HTR-8/SVneo (cell line): Measurements from ENCODE around the genes CTNNA3 and DNAJC12.

GRCh38 chr10:62037080-62037658 is 135.7 kb downstream of the ARID5B start:
- RRBS, result no CpG with 5 or more reads among the region's 9 CpGs

DNA sequence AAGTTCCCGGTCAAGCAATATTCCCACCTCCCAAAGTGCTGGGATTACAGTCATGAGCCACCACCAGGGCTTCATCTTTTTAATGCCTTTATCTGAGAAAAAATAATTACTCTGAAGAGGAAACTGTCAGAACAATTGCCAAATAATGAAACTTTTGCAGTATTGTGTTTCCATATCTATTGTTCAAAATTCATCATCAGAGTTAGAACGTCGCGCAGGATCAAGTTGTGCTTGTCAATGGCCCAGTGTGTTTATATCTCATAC is 143.0 kb downstream of the ARID5B start:
- RRBS, result no CpG with 5 or more reads among the region's 4 CpGs

DNA sequence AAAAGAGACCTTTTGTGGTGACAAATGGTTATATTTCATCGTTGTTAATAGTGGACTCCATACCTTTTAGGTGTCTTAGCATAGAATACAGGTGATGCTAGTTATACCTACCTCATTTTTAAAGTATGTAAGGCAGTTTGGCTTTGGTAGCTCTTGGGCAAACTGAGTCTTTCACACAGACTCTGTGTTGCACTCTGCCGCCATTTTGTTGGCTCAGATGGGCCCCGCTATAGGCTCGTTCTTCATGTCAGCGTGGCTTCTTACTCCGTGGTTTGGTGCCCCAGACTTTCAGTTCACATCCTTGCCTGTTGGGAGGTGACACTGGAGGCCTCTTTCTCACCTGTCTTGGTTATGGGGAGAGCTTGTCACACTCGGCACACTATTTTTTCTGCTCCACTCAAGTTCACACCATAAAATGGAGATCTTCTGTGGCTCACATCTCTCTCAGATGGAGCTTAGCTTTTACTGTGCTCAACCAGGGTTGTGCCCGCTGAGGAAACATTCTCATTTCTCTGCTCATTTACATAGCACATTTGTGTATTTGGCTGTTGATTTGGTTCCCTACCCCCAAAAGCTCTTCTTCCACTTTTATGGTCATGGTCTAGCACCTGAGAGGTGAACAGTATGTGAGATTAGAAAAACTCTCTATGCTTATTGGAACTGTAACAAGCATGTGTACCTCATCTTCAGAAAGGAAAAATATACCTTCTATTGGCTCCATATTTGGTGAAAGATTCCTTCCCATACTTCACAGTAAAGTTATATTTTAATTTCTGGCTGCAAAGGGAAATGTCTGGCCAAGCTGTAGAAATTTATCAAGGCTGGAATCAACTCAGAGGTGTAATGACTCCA is 178.6 kb downstream of the ARID5B start:
- RRBS, result no CpG with 5 or more reads among the region's 8 CpGs

DNA sequence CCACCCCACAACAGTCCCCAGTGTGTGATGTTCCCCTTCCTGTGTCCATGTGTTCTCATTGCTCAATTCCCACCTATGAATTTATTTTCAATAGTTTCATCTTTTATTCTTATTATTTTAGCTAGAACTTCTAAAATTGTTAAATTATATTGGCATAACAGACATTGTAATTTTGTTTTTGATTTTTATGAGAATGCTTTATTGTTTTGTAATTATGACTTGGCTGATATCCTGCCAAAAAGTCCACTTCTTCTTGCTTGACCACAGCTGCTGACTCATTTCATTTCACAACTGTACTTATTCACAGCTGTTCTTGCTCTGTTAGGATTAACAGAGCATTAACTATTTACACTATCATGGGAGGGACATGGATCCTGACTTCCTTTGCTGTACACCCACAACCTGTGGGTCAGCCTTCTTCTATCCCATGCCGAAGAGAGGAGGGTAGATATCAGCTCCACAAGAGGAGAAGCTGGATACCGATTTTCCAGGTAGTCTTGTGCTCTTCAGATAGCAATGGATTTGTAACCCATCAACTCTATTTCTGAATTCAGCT is 25.4 kb downstream of the RTKN2 start:
- RRBS, result no CpG with 5 or more reads among the region's 2 CpGs

DNA sequence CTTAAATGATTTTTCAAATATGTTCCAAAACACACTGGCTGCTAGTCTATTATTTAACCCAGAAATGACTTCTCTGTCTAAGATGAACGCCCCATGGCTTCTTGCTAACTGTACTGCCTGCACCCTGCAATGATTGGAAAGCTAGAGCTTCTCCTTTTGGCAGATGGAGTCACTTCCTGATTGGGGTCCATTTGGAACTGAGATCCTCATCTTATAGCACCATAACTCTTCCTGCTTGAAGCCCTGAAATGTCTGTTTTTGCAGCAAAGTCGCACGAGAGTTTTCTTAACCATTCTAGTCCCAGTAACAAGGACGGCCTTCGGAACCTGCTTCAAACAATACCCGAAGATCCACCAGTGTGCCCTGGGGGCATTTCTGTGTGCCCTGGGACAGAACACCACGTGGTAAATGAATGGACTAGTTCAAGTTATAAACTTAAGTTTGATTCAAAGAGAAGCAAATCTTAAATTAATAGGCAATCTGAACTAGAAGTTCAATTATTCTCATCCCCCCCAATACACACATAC is 186.3 kb upstream of the ADO start:
- RRBS, result no CpG with 5 or more reads among the region's 7 CpGs

GRCh38 chr10:62681440-62681748 is 123.1 kb upstream of the ADO start:
- RRBS, result no CpG with 5 or more reads among the region's 5 CpGs

GRCh38 chr10:62803795-62804567 is 539 bp upstream of the ADO start:
- RRBS, result 2% methylated on average over 5 of the region's 22 CpGs

DNA sequence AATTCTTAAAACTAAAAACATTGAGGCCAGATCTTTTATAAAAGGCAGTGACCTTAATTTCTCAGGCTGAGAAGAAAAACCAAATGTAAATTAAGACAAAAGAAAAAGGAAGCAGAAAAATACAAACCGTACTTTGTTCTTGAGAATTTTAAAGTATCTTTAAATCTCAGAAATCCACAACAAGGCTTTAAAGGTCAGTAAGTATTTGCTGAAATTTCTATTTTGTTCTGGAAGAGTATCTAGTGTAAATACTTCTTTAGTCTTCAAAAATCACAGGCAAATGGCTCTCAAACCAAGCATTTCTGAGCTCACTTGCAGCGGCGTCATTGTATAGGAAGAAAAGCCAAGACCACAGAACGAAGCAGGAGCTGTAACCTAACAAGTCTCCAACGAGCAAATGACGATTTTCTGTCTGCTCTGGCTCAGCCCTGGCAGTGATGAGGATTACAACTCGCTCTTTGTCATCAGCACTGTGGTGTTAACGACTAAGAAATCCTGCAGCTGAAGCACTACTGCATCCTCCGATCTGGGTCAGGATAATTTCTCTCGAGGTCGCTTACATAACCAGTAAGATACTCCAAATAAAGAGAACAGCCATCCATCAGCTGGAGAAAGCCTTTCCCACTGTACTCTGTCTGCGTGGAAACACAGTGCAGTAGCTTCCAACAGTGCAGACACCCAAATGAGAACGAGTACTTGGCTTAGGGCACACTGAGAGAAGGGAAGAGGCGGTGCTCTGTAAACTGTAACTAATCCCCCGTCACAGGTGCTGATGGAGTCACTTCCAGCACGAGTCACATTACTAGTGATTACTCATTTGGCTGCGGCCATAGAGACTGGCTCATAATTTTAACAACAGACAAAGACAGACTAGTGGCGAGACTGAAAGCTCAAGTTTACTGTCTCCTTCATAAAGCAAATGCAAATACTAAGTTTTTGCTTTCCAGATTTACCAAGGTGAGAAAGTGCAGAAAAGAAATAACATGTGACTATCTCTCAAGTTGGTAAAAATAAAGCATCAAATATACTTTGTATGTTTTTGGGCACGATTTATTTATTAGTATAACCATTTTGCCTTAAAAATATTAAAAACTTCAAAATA is 135.8 kb downstream of the NRBF2 start:
- RRBS, result no CpG with 5 or more reads among the region's 19 CpGs

DNA sequence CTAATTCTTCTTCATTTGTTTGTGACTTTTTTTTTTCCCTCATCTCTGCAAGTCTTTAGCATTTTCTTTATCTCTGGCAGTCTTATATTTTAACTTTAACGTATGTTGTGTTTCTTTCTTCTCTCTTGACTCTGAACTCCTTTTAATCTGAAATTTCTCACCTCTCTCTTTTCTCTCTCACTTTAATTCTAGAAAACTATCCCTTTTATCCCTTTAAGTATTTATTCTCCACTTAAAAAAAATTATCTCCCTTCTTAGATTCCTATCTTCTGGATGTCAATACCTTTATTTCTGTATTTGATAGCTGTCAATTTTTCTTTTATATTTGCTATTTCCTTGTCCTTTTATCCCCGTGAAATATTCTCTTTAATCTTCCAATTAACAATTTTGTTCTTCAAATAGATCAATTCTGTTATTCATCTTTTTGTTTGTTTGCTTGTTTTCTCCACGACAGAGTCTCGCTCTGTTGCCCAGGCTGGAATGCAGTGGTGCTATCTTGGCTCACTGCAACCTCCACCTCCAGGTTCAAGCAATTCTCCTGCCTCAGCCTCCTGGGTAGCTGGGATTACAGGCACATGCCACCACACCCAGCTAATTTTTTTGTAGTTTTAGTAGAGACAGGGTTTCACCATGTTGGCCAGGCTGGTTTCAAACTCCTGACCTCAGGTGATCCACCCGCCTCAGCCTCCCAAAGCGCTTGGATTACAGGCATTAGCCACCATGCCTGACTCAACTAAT is 146.3 kb downstream of the JMJD1C start:
- RRBS, result no CpG with 5 or more reads among the region's 6 CpGs

DNA sequence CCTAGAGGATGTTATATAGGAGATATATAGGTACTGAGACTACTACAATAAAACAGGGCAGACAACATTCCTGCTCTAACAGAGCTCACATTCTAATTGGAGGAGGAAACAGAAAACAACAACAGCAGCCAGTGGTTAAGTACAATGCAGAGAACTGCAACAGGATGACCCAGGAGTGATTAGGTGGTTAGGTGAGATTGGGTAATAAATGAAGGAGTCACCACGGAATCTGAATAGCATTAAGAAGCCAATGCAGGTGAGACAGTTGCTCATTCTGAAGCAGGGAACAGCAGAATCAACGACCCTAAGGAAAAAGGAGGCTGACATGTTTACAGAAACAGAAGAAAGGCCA is 17.0 kb upstream of the REEP3 start:
- RRBS, result no CpG with 5 or more reads among the region's 2 CpGs

- RRBS, result no CpG with 5 or more reads among the region's 10 CpGs
Observed at GRCh38 chr10:63628502-63629078, 107.4 kb downstream of the REEP3 start.

DNA sequence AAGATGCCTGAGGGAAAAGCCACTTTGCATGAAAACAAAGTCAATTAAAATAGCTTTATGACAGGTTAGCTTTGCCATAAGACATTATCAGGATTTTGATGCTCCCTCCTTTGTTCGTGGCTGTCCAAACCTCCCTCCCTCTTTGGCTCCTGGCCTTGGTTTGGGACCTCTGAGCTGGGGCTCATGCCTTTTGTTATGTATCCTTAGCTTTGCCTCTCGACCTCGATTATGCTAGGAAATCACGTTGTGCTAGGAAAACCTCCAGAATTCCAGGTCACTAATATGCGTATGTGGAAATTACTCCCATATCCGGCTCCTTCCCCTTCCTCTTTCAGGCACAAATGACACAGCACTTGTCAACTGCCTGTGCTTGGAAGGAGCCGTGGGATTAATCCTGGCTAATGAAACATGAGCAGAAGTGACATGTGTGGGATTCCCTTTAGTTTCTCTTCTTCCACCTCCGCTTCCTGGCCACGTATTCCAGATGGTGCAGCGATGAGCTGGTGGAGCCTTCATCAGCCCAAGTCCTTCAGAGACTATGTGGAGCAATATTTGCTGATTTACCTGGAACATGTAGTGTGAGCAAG is 149.1 kb downstream of the REEP3 start:
- RRBS, result no CpG with 5 or more reads among the region's 10 CpGs

DNA sequence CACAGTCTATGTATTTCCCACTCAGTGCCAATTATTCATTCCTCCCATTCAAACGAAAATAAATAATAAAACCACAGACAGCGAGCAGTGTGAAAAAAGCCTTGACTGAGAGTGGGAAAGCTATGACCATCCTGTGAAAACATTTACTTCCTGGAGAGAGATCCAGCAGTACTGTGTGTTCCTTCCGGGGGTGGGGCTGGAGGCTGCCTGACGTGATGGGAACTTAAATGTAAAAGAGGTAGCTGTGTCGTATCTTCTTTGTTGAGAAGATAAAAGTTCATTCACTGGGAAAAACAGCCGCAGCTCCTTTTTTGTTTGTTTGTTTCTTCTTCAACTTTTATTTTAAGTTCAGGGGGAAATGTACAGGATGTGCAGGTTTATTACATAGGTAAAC is 278.0 kb downstream of the REEP3 start:
- RRBS, result no CpG with 5 or more reads among the region's 6 CpGs

DNA sequence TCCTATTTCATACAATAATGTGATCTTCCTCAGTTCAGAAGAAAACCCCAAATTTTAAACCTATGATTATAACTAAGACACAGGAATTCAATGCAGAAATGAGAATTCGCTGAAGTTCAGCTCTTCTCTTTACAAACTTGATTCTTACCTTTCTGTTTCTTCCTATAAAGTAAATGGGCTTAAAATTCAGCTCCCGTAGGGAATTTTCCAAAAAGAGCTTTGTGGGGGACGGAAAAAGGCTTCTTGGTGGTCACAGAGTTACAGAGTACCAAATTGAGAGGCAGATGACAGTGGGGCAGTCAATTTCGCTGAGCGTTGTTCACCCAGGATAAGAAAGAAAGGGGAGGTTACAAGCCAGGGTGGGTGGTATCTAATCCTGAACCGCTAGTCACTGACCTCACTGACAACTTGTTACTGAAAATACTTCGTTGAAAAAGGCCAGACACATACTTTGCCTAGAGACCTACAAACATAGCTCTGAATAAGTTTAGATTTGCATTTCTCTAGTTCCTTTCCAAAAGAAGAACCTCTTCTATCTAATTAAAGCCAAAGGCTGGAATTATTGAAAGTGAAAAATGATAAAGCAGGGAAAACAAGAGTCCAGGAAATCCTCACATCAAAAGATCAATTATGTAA is at the start of gene CTNNA3:
Gene CTNNA3 (minus strand): TSS at position 344 of the 636 bp plus-strand sequence.
- RRBS, result no CpG with 5 or more reads among the region's 7 CpGs

DNA sequence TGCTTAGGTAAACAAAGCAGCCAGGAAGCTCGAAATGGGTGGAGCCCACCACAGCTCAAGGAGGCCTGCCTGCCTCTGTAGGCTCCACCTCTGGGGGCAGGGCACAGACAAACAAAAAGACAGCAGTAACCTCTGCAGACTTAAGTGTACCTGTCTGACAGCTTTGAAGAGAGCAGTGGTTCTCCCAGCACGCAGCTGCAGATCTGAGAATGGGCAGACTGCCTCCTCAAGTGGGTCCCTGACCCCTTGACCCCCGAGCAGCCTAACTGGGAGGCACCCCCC is 4.0 kb upstream of the CTNNA3 start:
- RRBS, result no CpG with 5 or more reads among the region's 3 CpGs

GRCh38 chr10:67763273-67763793 is 67.3 kb upstream of the CTNNA3 start:
- RRBS, result no CpG with 5 or more reads among the region's 15 CpGs

DNA sequence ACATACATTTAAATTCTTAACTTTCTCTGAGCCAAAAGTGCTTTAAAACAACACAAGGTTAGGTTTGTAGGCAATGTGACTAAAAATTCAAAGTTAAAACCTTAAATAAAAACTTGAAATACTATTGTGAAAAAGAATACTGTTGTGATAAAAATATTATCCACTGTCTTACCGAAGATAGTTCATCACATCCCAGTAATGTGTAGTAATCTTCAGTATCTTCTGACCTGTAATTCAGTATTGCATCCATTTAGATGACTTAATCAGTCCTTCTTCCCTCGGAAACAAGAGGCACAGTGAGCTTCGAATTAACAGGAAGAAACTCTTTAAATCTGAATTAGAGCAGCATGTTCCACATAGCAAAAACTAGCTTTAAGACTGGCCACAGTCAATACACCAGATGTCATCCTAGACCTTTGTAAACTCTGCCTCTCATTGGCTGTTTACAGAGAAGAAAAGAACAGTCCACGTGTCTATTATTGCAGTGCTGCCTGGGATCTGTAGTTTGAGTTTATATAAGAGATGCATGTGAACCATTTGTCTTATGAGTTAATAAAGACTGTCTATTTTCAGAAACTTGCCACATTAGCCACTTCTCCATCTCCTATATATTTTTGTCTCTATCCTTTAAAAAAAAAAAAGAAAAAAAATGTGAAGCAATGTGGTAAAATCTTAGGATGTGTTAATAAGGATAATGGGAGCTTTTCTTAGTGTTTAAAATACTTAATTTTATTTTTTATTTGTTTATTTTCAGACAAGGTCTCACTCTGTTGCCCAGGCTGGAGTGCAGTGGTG is at the start of gene DNAJC12:
Gene DNAJC12 (minus strand): TSS at position 427 of the 795 bp plus-strand sequence.
- RRBS, result no CpG with 5 or more reads among the region's 4 CpGs

DNA sequence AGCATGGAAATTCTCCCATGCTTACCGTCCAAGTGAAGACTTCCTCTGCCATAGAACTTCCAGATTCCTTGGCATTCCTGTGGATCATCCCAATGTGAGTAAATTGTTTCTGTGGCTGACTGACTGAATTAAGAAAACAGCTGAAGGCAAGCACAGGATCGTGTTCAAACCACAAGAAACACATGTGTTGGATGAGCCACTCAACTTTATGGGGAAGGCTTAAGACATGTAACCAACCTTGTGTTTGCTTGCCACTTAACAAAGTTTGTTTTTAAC is 2.6 kb upstream of the MYPN start:
- RRBS, result no CpG with 5 or more reads among the region's 2 CpGs